Airway epithelial cell (primary cell): Measurements from ENCODE around the genes ZNF420, ZFP30, SPINT2, C19orf33 and GGN.

DNA sequence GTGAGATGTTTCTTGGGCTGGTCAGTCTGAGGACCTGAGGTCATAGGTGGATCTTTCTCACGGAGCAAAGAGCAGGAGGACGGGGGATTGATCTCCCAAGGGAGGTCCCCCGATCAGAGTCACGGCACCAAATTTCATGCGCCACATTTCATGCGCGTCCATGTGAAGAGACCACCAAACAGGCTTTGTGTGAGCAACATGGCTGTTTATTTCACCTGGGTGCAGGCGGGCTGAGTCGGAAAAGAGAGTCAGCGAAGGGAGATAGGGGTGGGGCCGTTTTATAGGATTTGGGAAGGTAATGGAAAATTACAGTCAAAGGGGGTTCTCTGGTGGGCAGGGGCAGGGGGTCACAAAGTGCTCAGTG, 8.2 kb upstream of the COX7A1 start:
- RAMPAGE, long total RNA = no peak

GRCh38 chr19:36214133-36214465, 366 bp downstream of the ZNF565 start:
- RAMPAGE, long total RNA = no peak

GRCh38 chr19:36245080-36245777, 30.3 kb downstream of the ZNF146 start:
- RAMPAGE, long total RNA = no peak

DNA sequence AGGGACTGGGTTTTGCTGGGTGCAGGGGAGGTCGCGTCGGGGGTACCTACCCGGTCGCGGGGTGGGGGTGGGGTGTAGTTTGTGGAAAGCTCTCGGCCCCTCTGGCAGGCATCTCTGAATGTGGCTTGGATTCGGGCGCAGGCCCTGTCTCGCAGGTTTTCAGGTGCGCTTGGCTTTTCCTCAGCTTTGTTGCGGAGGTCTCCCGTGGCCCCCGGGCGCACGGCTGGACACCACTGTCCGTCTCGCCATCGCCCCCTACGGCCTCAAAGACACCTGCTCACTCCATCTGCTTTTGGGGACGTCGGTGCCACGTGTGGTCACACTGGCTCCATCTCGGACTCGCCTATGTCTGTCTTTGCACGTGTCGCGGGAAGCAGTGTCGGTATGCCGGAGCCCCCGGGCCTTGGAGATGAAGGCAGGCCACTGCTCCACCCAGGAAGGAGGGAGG, 41.9 kb downstream of the ZNF146 start:
- RAMPAGE, long total RNA = no peak

GRCh38 chr19:36771429-36772237, 974 bp downstream of the ZNF850 start:
- RAMPAGE, long total RNA = no peak

DNA sequence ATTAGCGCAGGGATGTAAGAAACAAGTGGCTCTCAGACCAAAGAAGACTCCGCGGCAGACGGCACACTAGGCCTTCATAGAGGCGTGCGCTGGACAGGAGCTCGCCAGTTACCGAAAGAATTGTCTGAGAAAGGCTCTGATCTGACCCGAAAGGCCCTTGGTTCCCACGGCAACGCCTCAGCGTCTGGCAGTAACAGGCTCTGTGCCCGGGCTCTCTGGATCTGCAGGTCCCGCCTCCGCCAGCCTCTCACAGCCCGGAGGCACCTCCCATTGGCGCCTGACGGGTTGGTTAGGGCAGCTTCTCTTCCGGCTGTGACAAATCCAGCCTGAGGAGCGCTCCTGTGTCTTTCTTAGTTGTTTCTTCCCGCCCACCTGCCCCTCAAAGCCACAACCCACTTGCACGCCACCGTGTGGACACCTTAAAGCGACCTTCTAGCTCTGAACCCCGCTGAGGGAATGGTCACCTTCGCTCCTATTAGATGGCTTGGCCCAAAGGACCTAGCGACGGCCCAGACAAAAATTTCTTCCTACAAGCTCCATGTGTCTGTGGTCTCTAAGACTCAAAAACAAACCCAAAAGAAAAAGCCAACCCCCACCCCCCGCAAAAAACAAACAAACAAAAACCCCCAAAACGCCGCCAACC, 19.1 kb upstream of the ZNF850 start:
- RAMPAGE, long total RNA = no peak

DNA sequence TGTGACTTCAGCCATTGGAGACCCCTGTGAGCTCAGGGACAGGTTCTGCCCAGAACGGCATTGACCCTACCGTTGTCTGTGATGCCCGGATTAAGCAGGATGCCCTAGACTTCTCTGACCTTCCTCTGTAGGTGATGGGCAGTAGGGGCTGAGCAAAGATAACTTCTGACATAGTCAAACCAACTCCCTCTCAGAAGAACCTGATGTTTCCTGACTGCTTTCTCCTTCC, 835 bp downstream of the ZNF345 start:
- RAMPAGE, long total RNA = no peak

DNA sequence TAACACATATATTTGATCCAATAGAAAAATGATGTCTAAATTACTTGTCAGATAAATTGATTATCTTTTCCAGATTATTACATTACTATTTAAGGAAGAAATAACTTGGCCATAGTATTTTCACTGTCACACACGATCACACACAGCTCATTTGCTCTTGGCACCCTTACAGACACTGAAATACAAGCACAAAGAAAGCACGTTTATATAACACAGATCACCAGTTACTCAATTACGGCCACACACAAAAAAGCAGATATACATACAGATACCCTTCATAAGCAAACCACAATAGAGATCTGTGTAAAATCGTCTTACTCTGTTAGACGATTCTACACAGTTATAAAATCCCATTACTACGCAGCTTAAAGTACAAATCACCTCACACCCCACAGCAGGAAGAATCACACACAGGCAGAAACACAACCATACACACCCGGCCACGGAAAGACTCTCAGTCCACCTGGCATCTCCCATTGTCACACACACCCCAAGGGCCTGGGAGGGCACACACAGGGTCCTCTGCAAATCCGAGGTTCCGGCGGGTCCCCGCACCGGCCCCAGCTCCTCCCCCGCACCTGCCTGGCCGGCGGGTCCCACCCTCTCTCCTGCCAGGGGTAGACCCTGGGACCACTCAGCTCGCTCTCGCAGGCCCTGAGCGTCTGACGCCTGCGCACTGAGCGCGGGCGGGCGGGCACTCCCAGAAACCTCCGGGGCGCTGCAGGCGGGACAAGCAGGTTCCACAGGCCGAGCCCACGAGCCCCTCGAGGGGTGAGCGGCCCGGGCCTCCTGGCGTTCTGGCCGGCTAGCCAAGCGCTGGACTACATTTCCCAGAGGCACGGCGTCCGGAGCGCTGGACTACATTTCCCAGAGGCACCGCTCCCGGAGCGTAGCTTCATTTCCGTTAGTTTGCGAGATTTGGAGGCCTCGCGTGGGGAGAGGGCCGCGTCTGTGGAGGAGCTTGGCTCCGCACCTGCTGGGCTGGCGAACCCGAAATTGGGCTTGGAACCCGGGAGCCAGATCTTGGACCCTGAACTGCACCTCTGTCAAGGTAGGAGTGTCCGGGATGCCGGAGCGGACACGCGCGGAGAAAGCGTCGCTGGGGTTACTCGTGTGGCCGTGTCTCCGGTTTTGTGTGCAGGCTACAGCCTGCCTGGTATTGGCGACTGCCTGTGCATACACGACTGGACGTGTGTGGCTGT, at the start of gene ZNF420:
TSS of gene ZNF420 (plus strand) at position 914 of the 1,202 bp plus-strand sequence.
- RAMPAGE, long total RNA = start-site peak on the plus strand centred at position 931 of the sequence, 49 bp wide, 37 and 43 reads in 2 replicates

DNA sequence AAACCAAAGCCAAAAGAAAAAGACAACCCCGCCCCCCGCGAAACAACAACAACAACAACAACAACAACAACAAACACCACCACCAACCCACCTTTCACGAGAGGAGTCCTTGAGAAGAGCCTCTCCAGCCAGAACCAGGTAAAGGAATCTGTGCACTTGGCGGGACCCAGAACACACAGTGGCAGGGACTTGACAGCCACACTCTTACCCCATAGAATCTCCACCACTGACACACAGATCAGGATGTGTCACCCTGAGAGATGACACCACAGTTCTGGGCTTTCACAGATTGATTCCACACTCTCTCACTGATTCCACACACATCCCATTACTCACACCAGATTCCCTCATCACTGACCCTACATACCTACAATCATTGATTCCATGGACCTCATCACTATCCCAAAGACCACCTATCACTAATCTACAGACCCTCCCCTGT, 21.3 kb upstream of the ZNF875 start:
- RAMPAGE, long total RNA = no peak

GRCh38 chr19:37641124-37641729, 14.0 kb downstream of the ZFP30 start:
- RAMPAGE, long total RNA = no peak

- RAMPAGE, long total RNA = start-site peak on the minus strand at chr19:37655751-37655852, 13 and 6 reads in 2 replicates
Measured at GRCh38 chr19:37655317-37655960, at the start of gene ZFP30. Gene ZFP30, minus strand, starts transcription at chr19:37655465.

DNA sequence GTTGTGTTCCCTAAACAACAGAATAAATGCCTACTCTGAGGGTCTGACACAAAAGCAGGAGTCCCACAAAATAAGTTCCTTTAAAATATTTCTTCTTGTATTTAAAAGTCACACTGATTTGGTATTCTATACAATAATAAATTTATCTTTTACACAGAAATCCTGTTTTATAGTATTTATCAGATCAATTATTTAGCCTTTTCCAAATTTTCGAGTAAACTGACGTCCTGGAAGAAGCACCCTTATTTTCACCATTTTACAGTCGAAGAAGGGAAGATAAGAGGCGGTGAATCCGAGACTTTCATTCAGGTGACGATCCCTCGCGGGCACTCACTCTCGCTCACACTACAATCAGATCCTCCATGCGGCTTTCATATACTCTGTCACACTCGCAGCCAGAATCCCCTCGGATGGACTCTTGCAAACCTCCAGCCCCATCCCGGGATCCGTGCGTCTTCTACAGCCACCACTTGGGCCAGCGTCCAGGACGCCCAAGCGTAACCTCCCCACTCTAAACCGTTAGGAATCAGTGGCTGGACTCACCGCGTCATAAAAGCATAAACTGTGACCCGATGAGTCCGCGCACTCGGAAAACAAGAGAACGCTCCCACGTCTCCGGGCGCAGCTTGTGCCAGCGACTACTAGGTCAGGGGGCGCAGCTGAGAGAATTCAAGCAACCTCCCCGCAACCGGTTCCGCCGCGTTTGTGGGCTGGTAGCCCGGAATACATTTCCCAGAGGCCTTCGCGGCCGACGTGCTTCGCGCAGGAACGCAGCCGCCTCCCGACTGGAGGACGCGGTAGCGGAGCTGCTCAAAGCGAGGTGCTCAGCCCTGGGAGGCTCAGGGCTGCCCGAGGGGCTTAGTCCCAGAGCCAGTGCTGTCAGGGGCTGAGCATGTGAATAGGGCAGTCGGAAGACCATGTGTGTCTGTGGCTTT, 27.7 kb downstream of the ZNF607 start:
- RAMPAGE, long total RNA = no peak

DNA sequence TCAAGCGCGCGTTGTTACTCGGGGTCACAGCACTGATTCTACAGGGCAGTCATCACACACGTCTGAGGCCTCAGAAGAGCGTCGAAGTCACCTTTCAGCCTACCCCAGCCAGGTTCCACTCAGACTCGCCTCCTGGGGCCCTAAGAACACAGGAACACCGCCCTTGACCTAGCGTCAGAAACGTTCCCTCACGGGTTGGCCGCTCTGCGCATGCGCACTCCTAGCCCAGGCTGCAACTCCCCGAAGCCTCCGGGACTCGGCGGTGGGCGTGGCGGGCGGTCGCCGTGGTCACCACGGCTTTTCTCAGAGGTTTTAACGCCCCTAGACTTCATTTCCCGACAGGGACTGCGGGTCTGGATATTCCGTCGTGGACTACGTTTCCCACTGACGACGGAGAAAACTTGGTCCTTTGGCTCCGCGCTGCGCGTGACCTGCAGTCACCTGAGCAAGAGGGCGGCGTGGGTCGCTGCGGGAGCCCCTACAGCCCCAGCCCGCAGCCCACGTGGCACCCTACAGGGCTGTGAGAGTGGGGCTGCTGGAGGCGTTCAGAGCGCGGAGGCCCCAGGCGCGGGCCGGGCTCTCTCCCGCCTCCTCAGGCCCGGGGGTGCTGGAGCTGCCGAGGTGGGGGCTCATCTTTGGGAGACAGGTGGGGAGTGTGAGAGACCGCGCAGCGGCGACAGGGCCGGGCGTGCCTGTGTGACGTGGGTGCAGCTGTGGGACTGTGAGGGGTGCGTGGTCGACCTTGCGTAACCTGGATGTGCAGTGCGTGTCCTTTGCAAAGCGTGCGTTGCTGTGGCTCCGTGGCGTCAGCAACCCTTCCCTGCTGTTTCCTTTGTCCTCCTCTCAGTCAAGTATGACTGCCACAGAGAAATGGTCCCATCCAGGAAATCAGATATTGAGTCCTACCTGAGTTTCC, 38.0 kb upstream of the ZNF573 start:
- RAMPAGE, long total RNA = no peak

DNA sequence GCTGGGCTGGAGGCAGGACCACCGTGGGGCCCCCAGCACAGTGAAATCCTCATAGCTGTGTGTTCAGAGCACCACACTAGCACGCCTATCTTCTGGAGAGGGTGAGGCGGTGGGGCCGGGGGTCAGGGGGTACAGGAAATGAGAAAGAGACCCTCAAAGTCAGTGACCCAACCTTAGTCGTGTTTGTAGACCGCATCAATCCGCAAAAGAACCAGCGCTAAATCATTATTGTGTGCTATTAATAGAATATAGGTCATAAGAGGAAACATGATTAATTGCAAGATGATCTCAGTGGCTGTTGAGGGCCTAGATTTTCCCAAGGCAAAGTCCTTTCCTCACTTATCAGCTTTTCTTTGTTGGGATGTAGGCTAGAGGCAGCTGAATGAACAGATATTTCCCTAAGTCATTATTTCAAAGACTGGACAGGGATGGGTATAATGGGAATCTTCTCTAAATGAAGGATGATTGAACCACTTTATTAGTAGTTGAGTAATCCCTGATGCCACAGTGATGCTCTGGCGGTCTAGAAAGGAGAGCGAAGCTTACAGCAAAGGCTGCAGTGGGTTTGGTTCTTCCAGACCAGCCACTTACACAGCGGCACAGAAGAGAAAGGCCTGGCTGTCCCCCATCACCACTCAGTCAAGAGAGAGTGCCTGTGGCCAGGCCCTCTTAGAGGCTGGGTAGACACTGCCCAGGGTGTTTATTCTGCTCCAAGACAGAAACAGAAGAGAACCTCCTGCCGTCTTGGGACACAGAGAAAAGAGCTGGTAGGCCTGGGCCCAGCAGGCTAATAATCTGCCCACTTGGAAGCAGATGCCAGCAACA, 116.3 kb downstream of the SIPA1L3 start:
- RAMPAGE, long total RNA = no peak

GRCh38 chr19:38233748-38234325, 9.8 kb upstream of the DPF1 start:
- RAMPAGE, long total RNA = no peak

- RAMPAGE, long total RNA = start-site peak on the plus strand at chr19:38264513-38264669, 3,228 and 1,168 reads in 2 replicates
Measured at GRCh38 chr19:38263913-38265131, at the start of gene SPINT2. Gene SPINT2, plus strand, starts transcription at chr19:38264573.

GRCh38 chr19:38303991-38304529, at the start of gene C19orf33:
Gene C19orf33, plus strand, starts transcription at chr19:38304251.
- RAMPAGE, long total RNA = start-site peak on the plus strand at chr19:38304194-38304262, 14,311 and 5,558 reads in 2 replicates

GRCh38 chr19:38338854-38339424, 3.3 kb downstream of the CATSPERG start:
- RAMPAGE, long total RNA = no peak

DNA sequence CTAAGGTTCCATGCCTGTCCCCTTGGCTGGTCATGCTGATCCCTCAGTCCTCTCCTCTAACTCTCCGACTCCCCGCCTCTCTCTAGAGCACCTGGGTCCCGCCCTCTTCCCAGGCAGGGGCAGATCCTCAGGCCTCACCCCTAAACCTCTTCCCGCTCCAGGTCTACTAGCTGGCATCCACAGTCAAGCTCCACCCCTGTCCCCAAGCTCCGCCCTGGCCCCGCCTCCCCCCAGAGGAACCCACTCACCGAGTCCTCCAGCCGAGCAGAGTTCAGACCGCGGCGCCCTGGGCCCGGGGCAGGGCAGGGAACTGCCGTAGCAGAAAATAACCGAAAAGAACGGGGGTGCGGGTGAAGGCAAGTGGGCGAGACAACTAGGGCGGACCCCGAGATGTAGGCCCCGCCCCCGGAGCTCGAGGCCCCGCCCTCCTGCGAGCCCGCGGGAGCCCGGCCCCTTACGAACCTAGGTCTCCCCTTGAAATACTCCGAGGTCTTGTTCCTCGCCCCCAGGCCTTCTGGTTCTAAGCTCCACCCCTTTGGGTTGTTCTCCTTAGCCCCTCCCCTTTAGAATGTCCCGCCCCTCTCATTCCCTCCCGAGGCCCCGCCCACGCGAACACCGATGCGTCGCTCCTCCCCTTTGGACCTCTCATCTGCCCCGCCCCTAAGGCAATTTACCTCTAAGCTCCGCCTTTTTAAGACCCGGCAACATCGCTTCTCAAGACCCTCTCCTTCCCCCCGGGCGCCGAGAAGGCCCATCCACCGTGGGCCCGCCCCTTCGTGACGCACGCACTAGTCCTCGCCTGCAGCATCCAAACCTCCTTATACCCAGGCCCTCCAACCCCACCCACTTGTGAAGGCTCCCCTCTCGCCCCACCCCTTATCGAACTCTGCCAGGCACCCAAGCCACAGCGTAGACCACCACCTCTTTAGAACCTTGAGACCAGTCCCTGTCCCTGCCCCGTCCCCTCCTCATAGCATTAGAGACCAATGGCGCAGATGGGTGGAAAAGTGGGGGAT, at the start of gene GGN:
TSS of gene GGN (minus strand) at position 522 of the 1,016 bp plus-strand sequence.
- RAMPAGE, long total RNA = no peak

DNA sequence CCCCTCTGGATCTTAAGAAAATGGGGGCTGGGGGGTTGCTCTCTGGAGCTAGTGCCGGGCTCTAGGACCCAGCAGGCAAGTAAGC, 126 bp upstream of the SPRED3 start:
- RAMPAGE, long total RNA = no peak